REH cell (cell line): ENCODE measurements around a stretch of chrX.

GRCh38 chrX:41232151-41233013 is 101.6 kb upstream of the DDX3X start:
- PRO-cap: no peak

DNA sequence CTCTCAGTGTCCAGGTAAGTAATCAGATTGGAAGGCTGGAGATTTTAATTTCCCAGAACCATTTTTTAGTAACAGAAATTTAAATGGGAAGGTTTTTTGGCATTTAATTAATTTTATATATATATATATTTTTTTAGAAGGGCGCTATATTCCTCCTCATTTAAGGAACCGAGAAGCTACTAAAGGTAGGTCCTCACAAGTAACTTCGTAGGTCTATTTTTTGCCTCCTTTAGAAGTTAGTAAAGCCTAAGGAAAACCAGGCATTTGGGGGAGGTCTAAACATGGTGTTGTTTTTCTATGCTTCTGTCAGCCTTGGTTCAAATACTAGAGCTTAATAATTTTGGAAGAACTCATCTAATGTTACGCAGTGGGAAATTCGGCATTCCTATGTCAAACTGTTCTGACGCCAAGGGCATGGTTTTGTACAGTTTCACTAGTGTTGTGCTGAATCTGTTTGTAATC is 5.0 kb downstream of the DDX3X start:
- PRO-cap: no peak

- PRO-cap: no peak
These were observed 27.0 kb downstream of the DDX3X start for GRCh38 chrX:41360875-41361525.

DNA sequence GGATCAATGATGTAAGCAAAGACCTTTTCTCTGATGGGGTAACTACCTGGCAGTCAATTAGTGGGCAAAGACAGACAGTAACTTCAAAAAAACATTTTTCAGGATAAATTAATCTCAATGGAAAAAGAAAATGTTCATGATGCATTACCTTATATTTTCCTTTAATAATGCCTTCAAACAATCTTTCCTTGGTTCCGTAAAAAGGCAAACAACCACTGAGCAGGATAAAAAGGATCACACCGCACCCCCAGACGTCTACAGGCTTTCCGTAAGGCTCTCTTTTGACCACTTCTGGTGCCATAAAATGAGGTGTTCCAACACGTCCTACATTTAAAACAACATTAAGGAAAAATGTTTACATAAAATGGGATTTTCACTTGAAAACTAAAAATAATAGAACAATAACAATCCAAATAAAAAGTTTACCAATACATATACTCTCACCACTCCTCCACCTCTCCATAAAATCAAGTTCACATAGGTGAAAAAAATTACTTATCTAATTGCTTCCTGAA is 23.6 kb upstream of the GPR34 start:
- PRO-cap: no peak

GRCh38 chrX:42027514-42028183 is 104.3 kb upstream of the CASK start:
- PRO-cap: no peak

DNA sequence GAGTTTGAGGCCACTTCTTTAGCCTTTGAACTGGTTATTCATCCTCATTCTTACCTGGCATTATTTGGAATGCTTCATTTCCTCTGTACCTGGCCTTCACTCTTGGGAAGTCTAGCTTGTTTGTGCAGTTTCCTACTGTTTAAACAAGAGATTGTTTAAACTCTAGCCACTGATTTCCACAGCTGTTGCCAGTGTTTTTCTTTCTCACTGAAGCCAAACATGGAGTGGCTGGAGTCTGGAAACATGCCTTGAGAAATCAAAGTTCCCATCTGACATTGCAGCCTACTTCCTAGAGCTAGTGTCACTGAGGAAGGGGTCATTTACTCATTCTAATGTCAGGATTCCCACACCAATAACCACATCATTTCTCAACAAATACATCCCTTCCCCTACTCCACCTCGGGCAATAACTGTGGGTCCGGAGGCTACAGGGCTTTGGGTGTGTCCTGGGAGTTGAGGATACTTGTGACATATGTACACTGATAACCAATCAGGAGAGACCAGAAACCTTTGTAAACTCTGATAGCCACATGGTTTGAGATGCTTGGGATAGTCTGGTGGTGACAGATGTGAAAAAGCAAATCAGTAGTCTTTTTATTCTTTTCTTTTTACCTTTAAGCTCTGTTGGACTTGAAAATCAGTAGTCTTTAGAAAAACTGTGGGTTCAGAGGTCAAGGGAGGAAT is 37.9 kb downstream of the MAOA start:
- PRO-cap: no peak

- PRO-cap: no peak
These were observed 749 bp downstream of the MAOB start for GRCh38 chrX:43881273-43882128.

DNA sequence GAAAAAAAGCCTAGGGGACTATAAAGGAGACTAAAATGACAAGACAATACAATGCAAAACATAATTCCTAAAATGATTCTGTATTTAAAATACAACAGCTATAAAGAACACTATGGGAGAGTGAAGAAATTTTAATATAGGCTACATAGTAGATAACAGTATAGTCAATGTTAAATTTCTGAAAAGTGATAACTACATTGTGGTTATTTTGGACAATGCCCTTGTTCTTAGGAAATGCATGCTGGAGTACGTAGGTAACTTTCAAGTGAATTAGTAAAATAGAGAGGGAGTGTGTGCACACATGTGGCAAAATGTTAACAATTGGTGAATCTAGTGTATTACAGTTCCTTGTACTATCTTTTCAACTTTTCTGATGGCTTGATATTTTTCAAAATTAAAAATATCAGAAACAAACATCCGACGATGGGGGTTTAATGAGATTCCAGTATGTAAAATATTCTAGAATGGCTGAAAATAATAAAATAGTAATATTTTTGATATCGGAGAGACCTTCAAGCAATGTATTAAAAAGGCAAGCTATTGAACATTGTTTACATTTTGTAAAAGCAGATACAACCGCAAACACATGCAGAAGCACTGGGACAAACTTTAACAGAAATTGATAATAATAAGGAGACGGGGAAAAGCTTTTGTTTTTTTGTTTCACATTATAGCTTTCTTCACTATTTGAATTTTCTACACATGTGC is 55.2 kb downstream of the KDM6A start:
- PRO-cap: no peak

- PRO-cap: no peak
These were observed 93.3 kb downstream of the DIPK2B start for GRCh38 chrX:45107187-45108000.

DNA sequence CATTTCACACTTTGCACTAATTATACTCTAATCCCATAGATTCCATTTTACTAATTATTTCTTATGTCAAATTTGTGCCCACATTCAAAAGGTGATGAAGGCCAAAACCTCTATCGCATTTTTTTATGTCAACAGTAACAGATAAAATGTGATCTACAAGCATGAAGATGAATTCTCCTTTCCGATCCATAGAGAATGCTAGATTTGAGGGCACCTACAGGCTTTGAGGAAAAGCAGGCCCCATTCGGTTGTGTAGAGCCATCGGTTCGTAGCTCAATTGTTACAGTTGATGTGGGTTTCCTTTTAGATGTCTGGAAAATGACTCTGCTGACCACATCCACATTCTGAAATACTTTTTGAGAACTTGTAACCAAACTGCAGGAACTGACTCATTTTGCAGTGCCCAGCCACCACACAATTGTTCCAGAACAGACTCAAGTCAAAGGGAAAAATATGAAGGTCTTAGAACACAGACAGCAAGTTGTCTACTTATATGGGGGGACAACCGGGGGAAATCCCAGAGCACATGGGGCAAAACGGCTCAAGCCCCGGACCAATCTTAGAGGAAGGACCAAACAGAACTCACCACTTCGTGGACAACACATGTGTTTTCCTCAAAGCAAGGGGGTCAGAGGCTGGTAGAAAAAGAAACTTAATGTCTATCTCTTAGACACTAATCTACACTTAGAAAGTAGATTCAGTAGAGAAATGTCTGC is 557.6 kb upstream of the DIPK2B start:
- PRO-cap: bidirectional peak, plus-strand start at position 415 of the sequence, minus-strand start at position 279 of the sequence

DNA sequence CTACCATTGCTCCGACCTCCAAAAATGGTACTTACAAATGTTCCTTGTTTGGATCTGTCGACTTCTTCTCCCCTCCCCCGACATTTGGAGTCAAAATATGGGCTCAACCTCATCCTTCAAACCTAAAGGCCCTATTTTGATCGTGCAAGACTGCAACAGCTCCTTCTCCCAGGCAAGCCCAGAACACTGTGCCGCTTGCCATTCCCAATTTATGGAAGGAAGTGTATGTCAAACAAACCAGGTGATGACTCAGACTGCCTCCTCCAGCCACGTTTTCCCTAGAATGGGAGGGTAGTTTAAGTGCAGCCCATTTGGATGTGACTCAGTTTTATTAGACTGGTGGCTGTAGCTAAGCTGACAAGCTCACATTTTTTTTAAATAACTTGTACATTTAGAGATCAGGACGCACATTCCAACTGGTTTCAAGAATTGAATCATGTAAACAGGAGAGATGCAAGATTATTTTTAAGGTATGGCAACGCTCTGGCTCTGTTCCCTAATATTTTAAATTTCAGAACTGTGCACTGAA is 570.5 kb upstream of the DIPK2B start:
- PRO-cap: no peak

DNA sequence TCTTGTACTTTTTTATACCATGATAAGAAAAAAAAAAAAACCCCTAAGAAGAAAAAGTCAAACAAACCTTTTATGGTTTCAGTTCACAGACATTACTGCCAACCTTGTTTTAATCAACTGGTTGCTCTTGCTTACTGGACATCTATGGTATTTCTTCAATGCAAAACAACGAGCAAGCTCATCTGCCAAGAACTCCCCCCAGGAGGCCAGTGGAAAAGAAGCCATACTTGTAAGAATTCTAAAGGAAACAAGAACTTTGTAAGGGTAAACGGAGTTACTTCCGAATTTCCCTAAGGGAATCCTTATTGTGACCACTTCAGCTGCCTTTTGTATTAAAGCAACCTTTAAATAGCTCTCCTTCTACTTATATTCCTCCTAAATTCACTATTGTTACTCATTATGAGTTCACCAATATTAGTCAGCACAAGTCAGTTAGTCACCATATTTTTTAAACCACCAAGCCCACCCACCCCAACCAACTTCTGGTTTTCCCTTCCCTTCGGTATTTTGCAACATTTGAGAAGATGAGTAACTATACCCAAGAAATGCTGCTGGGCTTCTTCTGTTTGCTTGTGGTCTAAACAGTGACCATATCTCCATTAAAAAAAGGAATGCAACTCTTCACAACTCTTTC is 602.8 kb upstream of the DIPK2B start:
- PRO-cap: no peak

- PRO-cap: no peak
These were observed 3.6 kb downstream of the CHST7 start for GRCh38 chrX:46577061-46577674.

DNA sequence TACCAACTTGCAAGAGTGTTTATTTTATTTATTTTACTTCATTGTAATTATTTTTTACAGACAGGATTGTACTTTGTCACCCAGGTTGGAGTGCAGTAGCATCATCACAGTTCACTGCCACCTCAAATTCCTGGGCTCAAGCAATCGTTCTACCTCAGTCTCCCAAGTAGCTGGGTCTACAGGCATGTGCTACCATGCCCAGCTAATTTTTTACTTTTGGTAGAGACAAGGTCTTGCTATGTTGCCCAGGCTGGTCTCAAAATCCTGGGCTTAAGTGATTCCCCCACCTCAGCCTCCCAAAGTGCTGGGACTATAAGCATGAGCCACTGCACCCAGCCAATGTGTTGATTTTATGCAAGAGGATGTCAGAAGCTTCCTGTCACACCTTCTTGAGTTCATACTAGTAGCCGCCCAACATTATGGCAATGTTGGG is 19.1 kb upstream of the RP2 start:
- PRO-cap: no peak

DNA sequence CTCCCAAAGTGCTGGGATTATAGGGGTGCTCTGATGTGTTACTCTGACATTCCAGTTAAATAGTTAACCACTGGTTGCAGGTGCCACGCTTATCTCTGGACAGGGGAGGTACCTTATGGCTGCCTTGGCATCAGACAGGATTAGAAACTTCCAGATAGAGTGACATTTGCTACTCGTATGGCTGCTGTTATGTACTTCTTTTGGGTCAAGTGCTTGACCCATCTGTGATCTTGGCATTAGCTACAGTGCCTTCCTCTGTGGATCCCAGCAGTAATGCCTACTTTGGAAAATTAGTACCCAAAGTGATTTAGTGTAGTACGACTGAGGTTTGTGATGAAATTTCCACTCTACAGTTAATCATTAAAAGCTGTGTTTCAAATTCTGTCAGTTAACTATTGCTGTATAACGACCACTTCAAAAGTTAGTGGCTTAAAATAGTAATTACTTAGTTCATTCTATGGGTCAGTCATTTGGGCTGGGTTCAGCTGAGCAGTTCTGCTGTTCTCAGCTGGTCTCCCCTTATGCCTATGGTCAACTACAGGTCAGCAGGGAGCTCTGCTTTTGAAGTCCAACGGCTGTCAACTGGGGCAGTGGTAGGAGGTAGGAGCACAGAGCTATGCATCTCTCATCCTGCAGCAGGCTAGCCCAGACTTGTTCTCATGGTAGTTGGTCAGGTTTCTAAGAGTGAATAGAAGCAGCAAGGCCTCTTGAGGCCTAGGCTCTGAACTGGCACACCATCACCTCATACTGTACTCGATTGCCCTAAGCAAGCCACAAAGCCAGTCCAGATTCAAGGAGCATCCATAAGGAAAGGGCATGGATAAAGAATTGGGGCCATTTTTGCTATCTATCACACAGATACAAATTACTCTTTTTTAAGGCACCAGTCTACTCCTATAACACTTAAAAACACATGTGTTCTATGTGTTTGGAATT is 51.1 kb downstream of the JADE3 start:
- PRO-cap: no peak

DNA sequence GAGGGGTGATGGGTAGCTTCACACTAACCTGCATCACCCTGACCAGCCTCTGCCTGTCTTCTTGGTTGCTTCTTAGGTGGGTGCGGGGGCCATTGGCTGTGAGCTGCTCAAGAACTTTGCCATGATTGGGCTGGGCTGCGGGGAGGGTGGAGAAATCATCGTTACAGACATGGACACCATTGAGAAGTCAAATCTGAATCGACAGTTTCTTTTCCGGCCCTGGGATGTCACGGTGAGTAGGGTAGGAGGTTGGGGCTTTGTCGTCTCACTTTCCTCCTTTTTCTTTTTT is 9.8 kb downstream of the UBA1 start:
- PRO-cap: no peak

DNA sequence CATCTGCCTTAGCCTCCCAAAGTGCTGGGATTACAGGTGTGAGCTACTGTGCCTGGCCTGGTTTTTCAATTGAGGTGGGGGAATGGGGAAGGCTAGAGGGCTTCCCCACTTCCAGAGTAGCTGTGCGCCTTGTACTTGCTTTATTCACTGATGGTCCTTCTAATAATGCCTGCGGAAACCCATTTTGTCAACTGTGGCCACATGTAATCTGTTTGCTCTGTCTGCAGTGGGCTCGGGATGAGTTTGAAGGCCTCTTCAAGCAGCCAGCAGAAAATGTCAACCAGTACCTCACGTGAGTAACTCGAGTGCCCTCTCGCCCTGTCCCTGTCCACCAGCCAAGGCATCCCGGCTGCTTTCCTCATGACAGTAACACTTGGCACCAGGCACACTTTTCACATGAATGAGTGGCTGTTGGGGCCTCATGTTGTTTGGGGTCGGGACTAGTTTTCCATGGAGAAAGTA is 9.1 kb upstream of the CDK16 start:
- PRO-cap: no peak

DNA sequence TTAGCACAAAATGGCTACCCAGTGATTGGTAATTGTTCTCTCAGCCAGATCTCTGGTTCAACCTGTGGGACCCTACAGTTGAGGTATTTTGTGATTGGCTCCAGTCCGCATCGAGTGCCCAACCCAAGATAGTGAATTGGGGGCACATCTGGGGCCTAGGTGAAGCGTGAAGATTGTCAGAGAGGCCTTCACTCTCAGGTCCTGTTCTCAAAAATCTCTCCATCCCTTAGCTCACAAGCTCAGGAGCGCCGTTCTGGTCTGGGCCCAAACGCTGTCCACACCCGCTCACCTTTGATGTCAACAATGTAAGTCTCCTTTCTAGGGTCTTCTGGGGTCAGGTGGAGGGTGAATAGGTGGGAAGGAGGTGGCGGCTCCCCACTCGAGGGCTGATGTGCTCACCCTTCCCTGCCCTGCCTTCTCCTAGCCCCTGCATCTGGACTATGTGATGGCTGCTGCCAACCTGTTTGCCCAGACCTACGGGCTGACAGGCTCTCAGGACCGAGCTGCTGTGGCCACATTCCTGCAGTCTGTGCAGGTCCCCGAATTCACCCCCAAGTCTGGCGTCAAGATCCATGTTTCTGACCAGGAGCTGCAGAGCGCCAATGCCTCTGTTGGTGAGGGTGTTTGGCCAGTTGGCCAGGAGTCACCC is 7.7 kb upstream of the CDK16 start:
- PRO-cap: no peak

DNA sequence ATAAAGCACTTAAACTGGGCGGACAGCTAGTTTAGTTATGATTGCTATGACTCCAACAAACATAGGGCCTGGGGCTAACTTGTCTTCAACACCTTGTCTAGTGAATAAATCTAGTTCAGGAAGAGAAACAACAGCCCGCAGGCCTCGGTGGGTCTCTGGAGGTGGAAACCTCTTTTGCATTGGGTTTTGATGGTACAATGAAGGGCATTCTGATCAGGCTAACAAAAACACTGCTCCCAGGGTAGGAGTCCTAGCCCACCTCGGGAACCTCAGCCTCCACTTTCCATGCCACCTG is 360 bp upstream of the USP11 start:
- PRO-cap: no peak

- PRO-cap: no peak
These were observed 10.4 kb downstream of the ZNF157 start for GRCh38 chrX:47380661-47381328.